ENCODE measurements around a stretch of chr16.

DNA sequence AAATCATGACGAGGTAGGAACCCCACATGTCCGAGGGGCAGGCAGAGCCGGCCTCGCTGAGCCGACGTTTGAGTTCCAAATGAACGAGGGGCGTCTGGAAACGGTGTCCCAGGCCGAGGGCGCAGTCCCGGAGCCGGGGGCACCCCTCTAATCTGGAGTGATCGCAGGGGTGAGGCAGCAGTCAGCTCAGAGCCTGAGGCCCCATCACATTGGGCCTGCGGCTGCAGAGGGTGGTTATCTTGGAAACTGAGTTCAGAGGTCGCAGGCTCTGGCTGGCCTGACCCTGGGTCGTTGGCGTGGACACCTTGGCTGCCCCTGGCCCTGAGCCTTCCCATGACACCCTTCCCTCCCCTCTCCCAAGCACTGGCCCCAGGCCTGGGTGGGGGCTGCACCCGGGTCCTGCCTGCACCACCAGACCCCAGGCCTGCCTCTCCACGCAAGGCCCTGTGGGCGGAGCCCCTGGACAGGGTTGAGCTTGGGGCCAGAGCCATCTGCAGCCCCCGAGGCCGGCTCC, 45.5 kb downstream of the ZFPM1 start:
- PRO-cap: no peak

- PRO-cap: unidirectional peak, minus-strand start at chr16:88526178
Observed at GRCh38 chr16:88525909-88526608, 44.1 kb upstream of the ZC3H18 start.

DNA sequence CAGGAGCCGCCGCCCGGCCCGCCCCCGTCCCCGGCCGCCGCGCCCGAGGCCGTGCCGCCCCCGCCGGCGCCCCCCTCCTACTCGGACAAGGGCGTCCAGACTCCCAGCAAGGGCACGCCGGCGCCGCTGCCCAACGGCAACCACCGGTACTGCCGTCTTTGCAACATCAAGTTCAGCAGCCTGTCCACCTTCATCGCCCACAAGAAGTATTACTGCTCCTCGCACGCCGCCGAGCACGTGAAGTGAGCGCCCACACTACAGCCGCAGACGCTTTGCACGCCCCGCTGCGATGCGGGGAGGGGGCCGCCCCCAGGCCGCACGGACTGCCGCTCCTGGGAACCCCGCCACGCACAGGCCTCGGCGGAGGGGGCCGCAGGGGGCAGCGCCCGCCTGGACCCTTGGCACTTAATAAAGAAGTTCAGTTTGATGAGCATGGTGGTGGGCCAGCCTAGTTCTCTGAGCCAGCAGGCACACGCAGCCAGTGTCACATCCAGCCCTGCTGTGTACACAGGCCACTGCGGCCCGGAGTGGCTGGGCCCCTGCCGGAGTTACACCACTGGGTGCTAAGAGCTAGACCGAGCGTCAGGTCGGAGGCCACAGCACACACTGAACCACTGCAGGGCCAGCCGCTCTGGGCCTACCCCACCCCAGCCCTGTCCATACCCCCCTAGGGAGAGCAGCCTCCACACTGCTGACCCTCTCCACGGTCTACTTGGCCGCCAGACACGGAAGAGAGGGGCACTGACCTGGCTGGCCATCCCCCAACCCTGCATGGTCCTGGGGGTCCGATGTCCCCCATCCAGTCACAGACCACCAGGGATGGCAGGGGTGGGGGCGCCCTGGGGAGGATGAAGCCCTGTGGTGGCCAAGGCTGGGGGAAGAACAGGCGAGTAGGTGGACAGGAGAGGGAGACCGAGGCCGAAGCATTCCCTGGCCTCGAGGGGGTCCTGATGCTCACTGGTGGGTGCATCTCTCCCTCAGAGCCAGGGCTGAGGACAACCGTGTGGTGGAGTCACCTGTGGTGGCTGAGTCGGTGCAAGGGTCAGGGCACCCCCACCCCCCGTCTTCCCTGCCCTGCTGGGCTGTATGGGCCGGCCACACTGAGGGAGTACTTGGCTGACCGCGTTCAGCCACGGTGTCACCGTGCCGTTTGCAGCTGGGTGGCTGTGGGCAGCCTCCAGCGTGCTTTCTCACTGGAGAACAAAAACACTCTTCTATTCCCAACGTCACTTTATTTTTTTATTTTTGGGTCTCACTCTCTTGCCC, 35.0 kb upstream of the ZC3H18 start:
- PRO-cap: unidirectional peak, minus-strand start at position 151 of the sequence

DNA sequence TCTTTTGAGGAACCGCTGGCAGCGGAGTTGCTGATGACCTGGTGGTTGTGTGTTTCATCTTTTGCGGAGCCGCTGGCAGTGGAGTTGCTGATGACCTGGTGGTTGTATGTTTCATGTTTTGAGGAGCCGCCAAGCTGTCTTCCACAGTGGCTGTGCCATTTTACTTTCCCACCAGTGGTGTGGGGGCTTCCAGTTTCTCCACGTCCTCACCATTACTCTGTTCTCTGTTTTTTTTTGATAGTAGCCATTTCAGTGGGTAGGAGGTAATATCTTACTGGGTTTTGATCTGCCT, 21.7 kb downstream of the ZC3H18 start:
- PRO-cap: no peak

DNA sequence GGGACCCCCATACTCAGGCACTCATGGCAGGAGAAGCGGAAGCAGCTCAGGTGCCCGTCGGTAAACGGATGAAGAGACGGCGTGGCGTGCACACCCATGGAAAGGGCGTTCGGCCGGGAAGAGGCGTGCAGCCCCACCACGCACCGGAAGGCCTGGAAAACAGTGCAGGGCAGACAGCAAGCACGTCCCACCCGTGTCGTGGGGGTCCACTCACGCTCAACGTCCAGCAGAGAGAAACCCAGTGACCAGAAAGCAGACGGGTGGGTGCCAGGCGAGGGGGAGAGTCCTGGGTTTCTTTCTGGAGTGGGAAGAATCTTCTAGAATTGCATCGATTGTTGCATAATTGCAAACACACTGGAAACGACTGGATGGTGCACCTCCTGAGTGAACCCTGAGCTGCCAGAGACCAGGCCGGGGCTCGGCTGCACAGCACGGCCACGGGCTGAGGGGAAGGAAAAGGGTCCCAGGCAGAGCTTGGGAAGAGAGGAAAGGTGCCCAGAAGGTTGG, 3.2 kb downstream of the RNF166 start:
- PRO-cap: no peak

DNA sequence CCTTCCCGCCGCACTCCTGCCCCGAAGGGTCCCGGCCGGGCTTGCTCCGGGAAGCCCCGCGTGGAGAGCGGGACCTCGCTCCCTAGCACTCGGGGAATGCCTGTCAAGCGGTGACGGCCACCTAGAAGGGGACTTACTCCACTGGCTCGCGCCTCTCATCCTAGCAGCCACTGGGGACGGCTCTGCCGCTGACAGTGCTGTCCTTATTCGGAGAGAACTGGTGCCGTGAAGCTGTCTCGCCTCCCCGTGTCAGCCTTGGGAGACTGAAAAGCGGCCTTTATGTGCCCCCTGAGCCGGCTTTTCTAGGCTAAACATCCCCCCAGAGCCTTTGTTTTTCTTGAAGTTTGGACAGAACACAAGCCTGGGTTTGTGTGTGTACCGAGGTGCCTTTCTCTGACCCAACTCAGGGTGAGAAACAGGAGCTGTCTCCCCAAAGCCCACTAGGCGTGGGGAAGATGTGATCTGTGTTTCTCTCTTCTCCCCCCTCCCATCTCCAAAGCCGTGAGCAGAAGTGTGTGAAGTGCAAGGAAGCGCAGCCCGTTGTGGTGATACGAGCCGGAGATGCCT, 417 bp downstream of the CTU2 start:
- PRO-cap: no peak

DNA sequence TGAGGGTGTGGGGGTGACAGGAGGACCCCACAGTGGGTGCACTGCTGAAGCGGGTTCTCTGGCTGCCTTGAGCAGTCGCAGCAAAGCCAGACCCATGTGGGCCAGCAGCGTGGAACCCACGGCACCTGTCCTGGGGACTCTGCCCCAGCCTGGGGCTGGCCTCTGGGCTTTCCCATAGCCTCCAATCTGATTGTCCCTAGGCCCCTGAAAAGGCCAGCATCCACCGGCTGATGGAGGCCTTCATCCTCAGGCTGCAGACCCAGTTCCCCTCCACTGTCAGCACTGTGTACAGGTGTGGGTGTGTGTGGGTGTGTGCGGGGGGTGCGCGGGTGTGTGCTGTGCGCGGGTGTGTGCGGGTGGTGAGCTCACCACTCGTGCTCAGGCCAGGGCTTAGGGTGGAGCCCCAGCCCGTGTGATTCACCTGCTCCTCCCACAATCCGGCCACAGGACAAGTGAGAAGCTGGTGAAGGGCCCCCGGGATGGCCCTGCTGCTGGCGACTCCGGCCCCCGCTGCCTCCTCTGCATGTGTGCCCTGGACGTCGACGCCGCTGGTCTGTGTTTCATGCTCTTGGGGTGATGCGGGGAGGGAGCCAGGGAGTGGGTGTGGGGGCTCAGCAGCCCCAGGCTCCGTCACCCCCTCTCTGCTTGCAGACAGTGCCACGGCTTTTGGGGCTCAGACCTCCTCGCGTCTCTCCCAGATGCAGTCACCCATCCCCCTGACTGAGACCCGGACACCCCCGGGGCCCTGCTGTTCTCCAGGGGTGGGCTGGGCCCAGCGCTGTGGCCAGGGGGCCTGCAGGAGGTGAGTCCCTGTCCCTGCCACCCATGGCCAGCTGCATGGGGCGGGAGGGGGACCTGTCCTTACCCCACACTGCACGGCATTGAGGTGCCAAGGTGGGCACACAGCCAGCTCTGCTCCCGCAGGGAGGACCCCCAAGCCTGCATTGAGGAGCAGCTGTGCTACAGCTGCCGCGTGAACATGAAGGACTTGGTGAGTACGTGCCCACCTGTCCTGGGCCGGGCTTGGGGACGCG, 8.0 kb downstream of the CTU2 start:
- PRO-cap: no peak

DNA sequence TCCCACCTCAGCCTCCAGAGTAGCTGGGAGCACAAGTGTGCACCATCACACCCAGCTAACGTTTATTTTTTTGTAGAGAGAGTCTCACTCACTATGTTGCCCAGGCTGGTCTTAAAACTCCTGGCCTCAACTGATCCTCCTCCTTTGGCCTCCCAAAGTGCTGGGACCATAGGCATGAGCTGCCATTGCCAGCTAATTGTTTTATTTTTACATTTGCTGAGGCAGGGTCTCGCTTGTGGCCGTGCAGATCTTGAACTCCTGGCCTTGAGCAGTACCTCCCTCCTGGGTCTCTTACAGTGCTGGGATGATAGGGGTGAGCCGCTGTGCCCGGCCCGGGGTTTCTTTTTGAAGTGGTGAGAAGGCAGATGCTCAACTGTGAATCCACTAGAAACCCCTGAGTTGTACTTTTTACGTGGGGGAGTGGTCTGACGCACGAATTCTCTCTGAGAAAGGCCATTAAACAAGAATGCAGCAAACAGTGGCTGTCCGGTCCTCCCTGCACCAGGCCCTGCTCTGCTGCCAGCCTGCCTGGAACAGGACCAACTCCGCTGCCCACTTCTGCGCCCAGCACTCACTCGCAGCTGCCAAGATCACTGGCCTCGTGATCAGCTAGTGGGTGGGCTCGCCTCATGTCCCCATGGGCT, 12.6 kb downstream of the CTU2 start:
- PRO-cap: no peak

DNA sequence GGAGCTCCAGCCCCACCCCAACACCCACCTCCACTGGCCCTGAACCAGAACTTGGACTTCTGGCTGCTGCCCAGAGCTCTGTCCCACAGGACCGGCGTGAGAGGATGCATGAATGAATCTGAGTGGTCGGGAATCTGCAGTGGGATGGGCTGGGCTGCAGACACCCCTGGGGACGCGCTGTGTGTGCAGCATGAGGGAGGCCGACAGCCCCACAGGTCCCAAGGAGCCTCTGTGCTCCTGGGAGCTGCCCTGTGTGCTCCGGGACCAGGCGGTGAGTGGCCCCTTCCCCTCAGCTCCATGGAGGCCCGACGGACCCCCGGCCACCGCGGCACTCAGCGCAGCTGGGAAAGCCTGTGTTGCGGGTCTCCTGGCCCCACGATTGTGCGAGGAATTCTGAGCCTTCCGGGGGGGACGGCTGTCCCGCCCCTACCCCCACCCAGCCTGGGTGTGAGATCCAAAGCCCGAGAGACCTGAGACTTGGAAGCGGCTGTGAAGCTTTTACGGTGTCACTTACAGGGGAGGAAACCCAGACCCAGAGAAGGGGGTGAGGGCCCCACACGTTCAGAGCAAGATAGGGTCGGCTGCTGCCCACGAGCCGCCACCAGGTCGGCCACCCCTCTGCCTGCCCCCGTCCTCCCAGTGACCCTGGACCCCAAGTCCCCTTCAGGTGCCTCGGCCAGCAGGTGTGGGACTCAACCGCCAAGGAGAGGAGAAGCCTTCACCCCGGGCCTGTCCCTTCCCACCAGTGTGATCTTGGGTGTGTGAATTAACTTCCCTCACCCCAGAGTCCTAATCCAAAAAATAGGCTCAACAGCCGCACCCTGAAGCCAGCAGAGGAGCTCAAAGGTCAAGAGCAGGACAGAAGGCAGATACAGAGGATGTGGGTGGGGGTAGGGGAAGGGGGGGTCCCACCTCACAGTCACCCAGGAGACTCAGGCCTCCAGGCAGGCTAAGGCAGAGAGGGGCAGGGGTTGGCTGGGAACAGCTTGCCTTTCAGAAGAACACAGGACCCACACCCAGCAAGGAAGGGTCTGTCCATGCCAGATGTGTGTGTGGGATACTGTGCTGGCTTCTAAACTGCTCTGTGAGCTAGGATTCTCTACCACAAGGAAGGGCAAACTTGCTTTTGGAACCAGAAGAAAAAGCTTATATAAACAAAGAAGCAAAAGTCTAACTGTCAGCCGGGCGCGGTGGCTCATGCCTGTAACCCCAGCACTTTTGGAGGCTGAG, 5.1 kb downstream of the PIEZO1 start:
- PRO-cap: no peak

- PRO-cap: unidirectional peak, minus-strand start at chr16:88781185
Observed at GRCh38 chr16:88780959-88781624, 3.9 kb downstream of the PIEZO1 start.

GRCh38 chr16:88812886-88813867, 1.4 kb upstream of the APRT start:
- PRO-cap: unidirectional peak, minus-strand start at chr16:88813357

- PRO-cap: no peak
Observed at GRCh38 chr16:88815830-88816385, 4.2 kb upstream of the APRT start.

GRCh38 chr16:88853265-88853905, 3.4 kb downstream of the GALNS start:
- PRO-cap: unidirectional peak, minus-strand start at chr16:88853472

DNA sequence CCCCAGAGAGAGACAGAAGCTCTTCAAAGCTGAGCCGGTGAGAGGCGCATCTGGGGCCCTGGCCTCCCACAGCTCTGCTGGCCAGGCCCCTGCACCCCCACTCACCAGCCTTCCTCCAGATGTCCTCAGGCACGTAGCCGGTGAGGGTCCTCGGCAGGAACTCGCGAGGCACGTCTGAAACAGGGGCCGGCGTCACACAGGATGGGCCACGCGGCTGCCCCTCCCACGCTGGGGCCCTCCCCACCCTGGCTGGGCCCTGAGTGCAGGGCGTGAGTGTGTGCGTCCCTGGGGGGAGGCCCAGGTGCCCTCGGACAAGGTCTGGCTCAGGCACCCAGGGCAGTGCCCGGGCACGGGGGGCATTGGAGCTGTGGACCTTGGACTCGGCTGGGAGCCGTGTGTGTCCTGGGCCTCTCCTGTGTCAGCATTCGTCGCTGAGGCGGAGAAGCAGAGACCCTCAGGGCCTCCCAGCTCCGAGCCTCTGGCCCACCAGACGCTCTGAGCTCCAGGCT, 14.2 kb upstream of the PABPN1L start:
- PRO-cap: no peak

DNA sequence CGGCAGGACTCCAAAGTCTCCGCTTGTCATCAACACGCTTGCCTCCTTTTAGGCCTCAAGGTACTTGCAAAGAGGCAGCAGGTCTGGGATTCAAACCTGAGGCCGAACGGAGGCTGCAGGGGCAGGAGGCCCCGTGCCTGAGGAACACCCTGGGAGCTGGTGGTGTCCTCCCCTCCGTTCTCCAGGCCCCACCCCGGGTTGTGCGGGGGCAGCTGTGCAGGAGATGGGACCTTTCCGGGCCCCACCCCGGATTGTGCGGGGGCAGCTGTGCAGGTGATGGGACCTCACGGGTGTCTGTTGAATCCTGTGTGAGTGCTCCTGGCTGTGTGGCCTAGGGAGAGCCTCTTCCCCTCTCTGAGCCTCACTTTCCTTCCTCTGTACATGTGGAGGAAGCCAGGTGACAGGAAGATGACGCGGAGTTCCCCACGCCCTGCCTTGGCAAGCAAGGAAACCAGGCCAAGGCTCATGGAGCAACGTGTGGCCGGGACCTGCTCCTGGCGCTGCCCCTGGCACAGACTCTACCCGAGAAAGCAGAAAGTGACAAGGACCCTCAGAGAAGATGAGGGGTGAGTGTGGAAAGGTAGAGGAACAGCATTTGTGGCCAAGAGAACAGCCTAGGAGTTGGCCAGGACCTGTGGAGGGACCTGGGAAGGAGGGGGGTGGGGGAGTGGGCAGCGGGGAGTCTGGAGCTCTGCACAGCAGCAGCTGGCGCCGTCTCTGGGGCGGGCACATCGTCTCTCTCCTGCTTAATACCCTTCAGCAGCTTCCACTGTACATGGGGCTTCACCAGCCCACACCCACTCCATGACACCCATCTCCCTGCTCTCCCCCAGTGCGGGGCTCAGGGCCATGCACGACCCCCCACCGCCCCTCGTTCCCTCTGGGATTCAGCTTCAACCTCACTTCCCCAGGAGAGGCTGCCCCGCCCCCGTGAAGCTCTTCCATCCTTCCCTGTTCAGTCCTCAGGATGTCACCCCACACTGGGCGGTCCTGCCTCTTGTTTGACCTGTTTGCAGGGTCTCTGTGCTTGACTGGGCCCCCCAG, 38.3 kb upstream of the PABPN1L start:
- PRO-cap: no peak

DNA sequence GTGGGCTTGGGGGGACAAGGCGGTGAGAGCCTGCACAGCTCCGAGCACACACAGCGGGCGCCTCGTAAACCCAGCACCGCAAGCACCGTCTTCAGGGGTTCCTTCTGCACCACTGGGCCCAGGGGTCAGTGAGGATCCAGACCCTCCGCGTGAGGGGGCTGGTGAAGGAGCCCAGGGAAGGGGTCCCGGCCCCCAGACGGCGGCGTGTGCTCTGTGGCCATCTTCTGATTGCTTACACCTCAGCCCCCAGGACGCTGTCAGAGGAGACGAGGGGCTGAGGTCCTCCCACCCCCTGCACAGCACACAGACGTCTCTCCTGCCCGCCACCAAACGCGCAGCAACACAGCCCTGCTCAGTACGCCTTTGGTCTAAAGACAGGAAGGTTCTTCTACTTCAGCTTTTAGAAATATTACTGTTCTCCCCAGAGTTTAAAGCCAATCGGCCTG, 2.8 kb downstream of the CBFA2T3 start:
- PRO-cap: no peak

GRCh38 chr16:88977985-88978784, 1.2 kb upstream of the CBFA2T3 start:
- PRO-cap: no peak

DNA sequence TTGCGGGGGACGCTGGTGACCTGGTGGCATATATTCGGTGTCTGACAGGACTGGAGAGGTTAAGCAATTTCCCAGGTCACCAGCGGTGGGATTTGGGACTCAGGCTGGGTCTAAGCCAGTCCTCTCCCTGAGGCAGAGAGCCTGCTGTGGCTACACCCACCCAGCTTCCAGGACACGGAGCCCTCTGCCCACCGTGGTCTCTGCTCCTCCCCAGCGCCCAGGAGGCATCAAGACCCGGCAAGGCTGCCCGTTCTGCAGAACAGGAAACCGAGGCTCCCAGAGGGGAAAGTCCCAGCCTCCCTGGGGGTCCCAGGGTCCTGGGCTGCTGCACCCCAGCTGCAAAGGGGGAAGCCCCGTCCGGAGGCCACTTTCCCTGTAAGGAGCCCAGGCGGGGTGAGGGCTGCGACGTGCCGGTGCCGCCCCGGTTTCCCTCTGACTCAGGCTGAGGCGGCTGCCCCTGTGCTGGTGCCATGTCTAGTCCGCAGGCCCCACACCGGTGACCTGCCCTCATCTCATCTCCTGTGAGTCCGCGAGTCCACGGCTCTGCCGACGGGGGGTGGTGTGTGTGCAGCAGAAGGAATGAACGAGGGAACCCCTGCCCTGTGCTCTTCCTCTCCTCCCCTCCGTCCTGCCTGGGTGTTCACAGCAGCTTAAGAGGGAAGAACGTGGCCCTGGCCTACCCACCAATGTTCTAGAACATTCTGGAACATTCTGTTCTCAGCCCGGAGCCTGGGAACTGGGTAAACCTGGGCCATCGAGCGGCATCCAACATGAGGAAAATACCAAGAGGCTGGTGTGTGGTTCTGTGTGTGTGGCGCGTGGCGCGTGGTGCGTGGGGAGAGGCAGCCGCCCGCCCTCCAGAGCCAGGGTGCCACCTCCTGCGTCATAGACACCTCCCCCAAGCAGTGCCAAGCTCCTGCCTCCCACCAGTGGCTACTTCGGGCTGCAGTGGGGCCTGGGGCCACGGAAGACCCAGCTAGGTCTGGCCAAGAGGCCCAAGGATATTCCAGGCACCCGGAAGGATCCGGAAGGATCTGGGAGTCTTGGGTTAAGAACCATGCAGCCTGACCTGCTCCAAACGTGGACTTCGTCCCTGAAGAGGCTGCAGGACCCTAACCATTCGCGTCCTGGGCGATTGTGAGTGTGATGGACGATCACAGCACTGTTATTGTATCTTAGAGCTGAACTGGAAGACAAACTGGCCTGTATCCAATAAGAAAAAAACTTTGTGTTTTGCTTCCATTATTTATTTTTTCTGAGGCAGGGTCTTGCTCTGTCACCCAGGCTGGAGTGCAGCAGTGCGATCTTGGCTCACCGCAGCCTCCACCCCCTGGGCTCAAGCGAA, 7.1 kb upstream of the CBFA2T3 start:
- PRO-cap: no peak

- PRO-cap: no peak
Observed at GRCh38 chr16:88992043-88992511, 15.1 kb upstream of the CBFA2T3 start.

DNA sequence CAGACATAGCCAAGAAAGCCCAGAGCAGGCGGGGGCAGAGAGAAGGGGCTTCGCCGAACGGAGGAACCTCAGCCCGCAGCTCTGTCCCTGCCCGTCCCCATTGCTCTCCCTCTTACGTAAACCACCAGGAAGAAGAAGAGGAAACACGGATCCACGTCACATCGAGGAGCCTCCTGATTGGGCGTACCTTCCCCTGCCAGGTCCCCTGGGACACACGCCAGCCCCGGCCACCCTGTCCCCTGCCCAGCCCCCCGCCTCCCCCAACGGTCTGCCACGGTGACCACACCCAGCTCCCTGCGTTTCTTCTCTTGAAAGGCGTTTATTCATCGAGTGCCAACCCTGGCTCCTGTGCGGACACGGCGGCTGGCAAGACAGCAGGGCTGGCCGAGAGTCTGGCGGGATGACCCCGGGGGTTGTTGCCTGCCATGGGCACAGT, 40.8 kb upstream of the ACSF3 start:
- PRO-cap: bidirectional peak, plus-strand start at position 263 of the sequence, minus-strand start at position 102 of the sequence

Data from rectum (tissue), 1 donor.